Mesenchymal stem cell of Wharton's jelly (primary cell): ENCODE data around the gene SH3PXD2B.

GRCh38 chr5:171839940-171840585 lies 54.4 kb downstream of the SMIM23 start:
- CAGE, long polyA plus RNA = no peak

- CAGE, long polyA plus RNA = no peak
These were observed 76.8 kb downstream of the STK10 start for GRCh38 chr5:172111045-172111771.

- CAGE, long polyA plus RNA = no peak
These were observed 1.2 kb downstream of the UBTD2 start for GRCh38 chr5:172282284-172282746.

DNA sequence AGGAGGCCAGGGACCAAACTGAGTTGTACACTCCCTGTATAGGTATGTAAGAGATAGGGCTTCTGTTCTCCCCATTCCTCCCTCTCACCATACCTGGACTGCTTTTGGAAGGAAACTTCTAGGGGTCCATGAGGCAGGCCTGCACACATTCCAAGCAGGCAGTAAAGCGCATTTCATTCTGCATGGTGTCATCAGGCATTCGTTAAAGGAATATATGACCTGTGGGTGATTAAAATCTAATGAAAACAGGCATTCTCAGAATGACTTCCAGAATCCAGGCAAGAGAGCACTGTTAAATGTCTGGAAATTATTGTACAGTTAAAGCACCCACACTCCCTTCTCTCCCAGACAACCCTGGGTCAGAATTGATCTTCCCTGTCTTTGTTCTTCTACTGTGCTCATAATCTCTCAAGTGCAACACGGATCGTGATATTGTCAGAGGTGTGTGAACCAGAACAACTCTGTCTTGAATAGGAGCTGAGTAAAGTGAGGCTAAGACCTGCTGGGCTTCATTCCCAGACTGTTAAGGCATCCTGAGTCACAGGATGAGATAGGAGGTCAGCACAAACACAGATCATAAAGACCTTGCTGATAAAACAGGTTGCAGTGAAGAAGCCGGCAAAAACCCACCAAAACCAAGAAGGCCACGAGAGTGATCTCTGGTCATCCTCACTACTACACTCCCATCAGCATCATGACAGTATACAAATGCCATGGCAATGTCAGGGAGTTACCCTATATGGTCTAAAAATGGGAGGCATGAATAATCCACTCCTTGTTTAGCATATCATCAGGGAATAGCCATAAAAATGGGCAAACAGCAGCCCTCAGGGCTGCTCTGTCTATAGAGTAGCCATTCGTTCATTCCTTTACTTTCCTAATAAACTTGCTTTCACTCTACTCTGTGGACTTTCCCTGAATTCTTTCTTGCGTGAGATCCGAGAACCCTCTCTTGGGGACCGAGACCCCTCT lies 31.7 kb upstream of the UBTD2 start:
- CAGE, long polyA plus RNA = no peak

DNA sequence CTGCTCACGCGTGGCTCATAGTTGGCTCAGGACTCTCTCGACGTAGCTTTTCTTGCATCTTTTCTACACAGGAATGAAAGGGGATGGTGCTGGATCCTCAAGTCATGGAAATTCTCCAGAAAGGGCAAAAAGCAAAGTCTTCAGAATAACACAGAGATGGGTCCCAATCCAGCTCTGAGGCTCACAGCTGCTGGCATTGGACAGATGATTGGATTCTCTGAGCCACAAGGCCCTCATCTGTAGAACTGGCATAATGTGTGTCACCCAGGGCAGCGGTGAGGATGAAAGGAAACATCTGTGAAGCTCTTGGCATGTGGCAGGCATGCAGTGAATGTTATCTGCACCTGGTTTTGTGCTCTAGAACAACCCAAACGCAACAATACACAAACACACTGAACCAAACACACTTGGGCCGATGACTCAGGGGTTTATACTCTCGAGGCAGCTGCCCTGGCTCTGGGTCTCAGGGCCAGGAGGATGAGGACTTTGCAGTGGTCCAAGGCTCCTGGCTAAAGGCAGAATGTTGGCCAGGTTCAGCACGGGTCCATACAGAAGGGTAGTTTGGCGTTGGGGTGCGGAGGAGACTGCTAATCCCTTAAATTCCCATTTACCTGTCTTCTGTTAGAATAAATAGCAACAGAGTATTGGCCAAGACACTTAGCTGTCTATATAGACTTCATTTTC lies 64.1 kb upstream of the UBTD2 start:
- CAGE, long polyA plus RNA = no peak

DNA sequence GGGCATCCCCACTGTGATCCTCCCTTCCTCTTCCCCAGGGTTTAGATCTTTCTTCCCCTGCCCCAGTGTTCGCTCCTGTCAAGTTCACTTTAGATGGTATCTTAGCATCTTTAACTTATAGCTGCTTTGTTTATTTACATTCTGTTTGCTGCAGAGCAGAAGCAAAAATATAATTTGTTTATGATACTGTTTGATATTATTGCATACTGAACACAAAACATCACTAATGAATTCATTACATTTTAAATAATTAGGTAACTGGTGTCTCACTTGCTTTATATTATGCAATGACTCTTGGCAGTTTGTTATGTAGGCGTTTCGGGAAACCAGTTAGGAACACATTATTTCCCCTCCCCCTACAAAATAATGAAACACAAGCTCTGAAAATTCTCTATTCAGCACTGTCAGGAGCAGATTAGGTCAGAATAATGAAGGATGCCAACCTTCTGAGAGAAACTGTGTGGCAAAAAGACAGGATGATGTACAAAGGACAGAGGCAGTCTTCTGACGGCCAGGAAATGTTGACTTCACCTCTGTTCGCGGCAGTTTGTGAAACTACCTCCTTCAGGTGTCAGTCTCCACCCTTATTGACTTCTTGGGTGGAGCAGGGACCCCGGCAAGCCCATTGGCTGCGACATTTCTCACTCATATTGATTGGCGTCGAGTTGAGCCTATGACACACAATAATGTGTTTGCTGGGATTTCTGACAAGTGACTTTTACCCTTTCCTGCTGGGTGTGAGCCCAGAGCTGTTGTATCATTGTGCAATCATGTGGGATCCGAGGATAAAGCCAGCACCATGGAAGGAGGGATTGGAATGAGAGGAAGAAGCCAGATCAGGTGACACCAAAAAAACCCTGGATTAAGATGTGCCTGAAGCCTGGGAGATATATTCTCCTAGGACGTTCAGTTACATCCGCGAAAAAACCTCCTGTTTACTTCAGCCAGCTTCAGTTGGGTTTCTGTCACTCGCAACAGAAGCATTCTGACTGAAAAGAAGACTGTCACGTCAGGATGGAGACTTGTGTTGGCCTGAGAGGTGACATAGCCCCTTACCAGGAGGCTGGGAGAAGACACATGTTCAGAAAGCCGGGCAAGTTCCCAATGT lies 33.9 kb downstream of the SH3PXD2B start:
- CAGE, long polyA plus RNA = no peak

GRCh38 chr5:172425789-172426586 lies 28.3 kb downstream of the SH3PXD2B start:
- CAGE, long polyA plus RNA = no peak

DNA sequence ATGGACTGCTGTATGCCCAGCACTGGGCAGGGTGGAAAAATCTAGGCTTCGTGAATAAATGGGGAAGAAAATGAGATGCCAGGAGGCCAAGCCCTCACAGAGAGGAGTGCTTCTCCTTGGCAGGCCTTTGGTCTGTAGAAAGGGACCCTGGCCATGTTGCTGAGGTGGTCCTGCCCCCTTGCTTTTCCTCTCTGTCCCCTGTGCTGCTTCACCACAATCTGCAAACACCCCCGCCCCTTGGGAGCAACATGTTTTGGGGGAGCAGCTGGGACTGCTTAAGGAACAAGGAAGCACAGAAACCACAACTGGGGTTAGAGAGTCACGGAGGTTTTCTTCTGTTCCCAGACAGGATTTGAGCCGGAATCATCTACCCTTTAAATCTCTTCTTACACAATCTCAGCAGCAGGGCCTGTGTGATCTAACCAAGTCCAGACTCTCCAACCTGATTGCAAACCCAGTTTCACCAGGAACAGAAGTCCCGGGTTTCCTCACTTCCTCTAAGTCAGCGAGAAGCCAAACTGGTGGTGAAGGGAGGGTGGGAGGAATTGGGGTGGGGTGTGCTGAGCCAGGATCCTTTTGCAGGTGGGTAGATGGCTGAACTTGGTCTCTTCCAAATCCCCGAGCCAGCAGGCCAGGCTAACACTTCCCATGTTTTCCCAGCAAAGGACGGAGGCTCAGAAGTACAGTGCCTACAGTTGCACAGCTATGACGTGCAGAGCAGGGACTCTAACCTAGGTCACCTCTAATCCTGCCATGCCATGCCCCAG lies 25.1 kb downstream of the SH3PXD2B start:
- CAGE, long polyA plus RNA = no peak

DNA sequence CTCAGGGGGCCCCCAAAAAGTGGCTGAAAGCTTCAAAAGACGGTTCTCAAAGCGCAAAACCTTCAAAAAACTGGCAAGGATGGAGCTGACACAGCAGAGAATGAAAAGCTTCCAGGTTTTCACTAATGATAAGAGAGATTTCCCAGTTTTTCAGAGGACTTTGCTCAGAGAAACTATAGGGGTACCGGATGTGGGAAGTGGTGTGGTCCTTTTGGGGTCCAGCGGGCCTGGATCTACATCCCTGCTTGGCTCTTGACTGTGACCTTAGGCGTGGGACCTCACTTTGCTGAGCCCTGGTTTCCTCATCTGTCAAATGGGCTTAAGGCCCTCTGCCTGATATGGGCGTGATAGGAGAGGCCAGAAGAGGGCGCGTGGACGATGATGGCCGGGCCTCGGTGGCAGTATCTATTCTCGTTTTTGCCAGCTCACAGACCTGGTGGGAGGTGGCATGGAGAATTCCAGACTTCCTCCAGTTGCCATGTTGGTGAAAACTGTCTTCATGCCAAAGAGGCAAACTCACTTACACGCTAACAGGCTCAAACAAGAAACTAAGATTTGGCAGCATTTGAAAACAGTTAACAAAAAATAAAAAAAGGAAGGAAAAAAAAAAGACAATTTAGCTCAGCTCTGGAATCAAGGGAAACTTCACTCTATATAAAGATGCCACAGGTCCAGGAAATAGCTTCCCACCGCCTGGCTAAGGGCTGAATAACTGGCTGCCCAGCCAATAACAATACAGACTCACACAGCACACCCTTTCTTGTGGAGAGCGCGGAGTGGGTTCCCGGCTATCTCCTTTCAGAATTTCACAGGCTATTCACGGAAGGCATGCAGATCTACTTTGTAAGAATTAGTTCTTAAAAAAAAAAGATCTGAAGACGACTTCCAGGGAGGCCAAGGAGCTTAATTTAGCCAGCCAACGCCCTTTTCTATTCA lies 1.8 kb downstream of the SH3PXD2B start:
- CAGE, long polyA plus RNA = no peak

DNA sequence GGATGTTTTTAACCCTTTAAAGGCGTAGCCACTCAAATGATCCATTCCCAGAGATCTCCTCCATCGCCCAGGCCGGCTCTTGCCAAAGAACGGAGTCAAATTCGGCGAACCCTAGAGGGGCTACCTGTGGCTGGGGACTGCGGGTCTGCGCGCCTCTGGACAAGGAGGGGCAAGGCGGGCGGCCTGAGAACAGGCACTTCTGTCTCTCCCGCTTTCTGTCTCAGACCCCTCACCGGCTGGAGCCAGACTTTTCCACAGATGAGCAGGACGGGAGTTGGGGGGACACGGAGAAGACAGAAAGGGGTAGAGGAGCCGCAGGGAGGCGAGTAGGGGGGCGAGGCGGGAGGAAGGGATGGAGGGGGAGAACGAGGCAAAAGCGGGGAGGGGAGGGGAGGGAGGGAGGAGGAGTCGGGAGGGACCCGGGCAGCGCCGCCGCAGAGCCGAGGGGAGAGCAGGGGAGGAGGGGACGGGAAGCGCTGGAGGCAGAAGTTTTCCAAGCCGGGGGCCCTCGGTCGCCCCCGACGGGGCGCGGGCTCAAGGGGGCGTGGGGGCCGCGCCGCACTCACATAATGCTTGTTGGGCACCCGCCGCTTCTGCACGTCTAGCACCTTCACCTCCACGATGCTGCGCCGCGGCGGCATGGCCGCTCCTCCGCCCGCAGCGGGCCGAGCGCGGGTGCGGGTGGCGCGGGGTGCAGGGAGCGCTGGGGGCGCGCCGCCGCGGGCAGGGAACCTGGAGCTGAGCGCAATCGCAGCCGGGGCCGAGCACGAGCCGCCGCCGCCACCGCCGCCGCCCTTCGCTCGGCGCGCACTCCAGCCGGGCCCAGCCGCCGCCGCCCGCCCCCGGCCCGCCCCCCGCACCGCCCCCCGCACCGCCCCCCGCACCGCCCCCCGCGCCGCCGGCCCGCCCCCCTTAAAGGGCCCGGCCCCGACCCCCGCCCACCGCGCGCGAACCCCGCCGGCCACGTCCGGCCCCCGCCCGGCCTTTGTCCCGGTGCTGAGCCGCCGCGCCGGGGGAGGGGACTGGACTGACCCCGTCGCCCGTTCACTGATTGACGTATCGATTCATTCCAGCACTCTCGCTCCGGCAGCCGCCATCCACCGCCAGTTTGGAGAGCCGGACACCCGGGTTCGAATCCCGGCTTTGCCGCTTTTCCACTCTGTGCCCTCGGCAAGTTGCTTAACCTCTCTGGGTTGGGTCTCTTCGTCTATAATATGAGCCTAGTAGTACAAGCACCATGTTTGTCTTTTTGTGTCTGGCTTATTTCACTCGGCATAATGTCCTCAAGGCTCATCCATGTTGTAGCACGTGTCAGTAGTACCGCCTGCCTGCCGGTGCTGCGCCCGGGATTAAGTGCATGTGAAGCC lies at the start of gene SH3PXD2B:
SH3PXD2B (minus strand) TSS at position 814 of the 1,367 bp plus-strand sequence.
- CAGE, long polyA plus RNA = no peak

- CAGE, long polyA plus RNA = no peak
These were observed 79.4 kb upstream of the SH3PXD2B start for GRCh38 chr5:172533475-172534334.

DNA sequence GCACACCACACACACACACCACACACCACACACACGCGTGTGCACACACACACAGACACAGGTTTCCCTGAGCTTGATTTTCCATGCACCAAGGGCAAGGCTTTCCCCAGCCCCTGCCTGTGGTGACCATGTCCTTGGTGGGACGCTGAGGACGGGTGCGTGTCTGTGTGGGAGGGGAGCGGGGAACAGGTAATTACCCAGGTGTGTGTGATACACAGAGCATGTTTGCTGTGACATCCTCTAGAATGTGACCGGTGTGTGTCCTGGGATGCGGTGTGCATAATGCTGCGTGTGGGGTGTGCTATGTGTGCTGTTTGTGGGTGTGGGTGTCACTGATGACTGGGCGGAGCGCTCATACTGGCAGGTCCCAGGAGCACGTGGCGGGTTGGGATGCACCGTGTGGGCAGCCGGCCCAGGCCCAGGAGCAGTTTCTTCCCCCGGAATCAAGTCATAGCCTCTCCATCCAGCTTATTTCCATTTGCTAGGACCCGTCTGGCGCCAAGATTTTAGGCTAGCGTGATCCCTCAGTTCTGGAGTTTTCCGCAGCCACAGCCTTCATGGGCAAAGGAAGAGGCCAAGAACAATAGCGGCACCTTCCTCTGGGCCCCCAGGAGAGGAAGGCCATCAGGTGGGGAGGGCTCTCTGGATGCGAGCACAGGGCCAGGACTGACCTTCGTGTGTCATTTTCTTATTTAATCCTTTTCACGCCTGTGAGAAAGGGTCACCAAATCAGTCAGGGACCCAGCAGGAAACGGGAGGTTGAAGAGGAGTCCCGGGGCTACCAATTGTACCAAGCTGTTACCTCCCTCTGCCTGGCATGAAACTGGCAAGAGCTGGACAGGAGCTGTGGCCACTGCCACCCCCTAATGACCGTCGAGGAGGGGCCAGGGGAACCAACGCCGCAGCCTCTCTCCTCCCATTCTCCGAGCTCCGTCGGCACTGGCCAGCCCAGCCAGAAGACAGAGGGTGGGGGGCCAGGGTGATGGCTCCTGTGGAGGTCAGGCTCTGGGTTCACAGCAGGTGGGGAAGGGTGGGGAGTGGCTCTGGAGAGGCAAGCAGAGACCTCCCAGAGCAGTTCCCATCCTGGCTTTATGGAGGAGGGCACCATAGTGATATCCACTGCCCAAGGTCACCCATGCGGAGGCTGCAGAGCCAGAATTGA lies 43.2 kb upstream of the NEURL1B start:
- CAGE, long polyA plus RNA = no peak

- CAGE, long polyA plus RNA = no peak
These were observed 18.6 kb upstream of the NEURL1B start for GRCh38 chr5:172622004-172623221.

- CAGE, long polyA plus RNA = no peak
These were observed 15.4 kb downstream of the NEURL1B start for GRCh38 chr5:172656586-172656836.

- CAGE, long polyA plus RNA = no peak
These were observed 60.6 kb downstream of the NEURL1B start for GRCh38 chr5:172701587-172702098.

- CAGE, long polyA plus RNA = no peak
These were observed 24.3 kb downstream of the DUSP1 start for GRCh38 chr5:172746538-172747270.

DNA sequence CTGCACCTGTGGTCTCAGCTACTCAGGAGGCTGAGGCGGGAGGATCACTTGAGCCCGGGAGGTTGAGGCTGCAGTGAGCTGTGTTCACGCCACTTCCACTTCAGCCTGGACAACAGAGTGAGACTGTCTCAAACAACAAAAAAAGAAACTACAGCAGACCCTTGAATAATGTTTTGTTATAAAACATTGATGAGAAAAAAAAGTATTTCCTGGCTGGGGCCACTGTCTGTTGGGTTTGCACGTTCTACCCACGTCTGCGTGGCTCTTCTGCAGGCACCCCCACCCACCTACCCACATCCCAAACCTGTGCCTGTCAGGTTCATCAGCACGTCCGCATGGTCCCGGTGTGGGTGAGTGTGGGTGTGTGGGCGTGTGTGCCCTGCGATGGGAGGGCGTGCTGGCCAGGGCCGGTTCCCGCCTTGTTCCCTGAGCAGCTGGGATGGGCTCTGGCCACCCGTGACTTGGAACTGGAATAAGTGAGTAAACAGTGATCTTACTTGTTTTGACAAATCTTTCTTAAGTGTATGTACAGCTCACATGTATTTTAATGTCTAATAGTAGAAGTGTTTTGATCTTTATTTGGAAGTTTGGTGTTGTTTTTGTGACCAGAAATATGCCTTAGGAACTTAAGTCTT lies 20.3 kb downstream of the ERGIC1 start:
- CAGE, long polyA plus RNA = no peak

DNA sequence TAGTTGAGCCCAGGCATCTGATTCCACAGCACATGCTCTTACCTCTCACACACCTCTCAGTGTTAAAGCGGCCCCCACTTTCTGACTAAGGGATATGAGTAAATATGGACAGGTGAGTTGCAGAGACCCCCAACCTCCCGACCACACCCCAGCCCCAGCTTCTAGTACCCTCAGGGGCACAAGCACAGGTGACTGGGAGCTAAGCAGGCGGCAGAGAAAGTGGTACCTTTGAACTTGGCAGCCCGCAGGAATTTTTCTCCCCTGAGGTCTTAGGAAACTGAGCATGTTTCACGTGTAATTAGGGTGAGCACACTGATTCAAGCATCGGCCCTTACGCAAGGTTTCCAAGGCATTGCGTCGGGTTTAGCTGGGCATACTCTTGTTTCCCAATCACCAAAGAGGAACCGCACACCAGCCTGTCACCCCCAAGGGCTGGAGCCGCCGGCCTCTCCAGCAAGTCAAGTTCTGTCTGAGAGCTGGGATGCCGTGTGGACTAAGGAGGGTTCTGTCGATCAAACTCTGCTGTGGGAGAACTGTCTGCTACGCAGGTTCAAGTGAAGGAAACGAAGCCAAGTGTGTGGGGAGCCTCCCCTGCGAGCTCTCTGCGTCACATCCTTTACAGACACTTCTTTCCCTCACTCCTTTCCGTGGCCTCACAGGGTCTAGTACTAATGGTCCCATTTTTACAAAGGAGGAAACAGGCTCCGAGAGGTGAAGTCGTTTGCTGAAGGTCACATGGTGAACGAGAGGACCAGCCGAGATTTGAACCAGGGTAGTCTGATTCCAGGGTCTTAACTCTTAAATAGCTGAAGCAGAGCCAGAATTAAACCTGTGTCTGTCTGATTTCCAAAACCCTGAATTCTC lies 53.0 kb downstream of the ERGIC1 start:
- CAGE, long polyA plus RNA = no peak

GRCh38 chr5:172900839-172901556 lies 58.2 kb upstream of the RPL26L1 start:
- CAGE, long polyA plus RNA = no peak

DNA sequence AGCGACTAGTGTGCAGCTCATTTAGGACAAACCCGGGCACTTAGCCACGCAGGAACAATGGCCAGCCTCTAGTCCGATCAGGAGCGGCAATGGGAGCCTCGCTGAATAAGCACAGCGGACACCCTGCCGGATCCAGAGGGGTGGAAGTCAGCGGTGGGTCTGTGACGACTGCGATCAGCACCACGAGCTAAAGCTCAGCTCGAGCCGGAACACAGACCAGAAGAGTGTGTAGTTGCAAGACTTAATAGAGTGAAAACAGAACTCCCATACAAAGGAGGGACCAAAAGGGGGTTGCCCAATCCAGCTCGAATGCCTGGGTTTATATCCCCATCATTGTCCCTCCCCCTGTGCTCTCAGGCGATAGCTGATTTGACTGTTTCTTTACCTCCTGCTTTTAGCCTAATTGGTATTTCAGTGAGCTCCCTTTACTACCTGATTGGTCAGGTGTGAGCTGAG lies 53.7 kb upstream of the RPL26L1 start:
- CAGE, long polyA plus RNA = no peak